ENCODE measurements around a stretch of chr5.

DNA sequence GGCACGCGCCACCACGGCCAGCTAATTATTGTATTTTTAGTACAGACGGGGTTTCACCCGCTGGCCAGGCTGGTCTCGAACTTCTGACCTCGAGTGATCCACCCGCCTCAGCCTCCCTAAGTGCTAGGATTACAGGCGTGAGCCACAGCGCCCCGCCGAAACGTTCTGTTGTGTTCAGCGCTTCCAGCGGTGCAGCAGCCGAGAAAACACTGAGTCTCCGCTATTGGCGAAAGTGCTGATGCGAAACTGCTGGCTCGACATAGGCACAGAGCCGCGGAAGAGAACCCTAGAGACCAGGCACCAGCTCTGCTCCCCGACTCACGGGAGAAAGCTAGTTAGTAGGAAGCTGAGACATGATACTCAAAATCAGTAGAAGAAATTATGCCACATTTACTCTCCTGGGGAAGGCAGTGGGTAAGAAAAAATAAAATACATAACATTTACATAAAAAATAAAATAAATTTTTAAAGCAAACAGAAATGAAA lies 31.6 kb downstream of the ANXA2R start:
- PRO-cap = bidirectional peak, plus-strand start at position 266 of the sequence, minus-strand start at position 167 of the sequence
- RAMPAGE, long total RNA, 4 experiments = no peak in any of the 4 experiments

DNA sequence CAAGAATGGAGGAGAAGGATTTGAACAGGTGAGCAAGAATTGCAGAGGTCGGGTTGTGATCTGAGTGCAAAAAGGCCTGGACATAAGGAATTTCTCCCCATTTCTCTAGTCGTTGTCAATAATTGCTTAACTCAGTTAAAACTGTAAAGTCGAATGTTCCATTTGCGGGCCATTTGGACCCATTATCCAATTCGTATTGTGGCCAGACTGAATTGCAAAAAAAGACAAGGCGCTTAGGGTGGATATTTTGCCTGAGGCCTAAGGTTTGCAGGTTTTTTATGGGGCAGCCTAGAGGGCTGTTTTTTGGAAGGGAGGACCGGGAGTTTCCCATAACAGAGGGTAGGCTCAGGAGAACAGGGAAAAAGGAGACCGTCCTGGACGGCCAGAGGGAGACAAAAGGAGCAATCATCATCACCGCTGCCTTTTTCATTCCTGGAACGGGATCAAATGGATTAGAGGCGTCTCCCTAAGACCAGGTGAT lies 34.4 kb upstream of the ANXA2R start:
- PRO-cap = no peak
- RAMPAGE, long total RNA, 4 experiments = start-site peak on the plus strand in 1 of 4 experiments, centred at position 190 of the sequence, 22 reads per replicate

GRCh38 chr5:43105287-43106069 lies 15.2 kb upstream of the ZNF131 start:
- PRO-cap = no peak
- RAMPAGE, long total RNA, 4 experiments = no peak in any of the 4 experiments

DNA sequence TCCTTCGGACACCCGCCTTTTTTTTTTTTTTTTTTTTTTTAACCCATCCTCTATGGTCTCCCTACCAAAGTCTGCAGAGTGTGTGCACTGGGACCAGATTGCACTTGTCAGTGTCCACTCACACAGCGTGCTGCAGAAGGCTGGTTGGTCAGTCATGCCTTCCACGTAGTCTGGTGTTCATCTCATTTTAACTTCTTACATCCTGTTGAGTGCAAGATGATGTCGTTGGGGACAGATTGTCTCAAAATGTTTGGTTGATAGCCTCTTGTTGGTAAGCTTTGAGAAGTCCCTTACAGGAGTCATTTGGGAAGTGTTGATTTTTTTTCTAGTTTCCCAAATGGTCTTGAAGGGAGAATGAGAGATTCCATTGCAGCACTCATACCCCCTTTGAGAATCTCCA lies 1.5 kb downstream of the ZNF131 start:
- PRO-cap = no peak
- RAMPAGE, long total RNA, 4 experiments = no peak in any of the 4 experiments

DNA sequence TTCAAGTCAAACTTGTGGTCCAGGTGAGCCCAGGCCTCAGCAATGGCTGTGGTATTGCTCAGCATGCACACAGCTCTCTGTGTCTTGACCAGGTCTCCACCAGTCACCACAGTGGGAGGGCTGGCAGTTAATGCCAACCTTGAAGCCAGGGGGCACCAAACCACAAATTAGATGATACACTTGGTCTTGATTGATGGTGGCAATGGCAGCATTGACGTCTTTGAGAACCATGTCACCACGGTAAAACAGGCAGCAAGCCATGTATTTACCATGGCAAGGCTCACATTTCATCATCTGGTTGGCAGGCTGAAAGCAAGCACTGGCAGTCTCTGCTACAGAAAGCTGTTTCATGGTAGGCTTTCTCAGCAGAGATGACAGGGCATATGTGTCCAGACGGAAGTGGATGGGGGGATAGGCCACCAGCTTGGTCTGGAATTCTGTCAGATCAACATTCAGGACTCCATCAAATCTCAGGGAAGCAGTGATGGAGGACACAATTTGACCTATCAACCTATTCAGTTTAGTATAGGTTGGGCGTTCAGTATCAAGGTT lies 40.0 kb downstream of the NIM1K start:
- PRO-cap = no peak
- RAMPAGE, long total RNA, 4 experiments = no peak in any of the 4 experiments

- PRO-cap = no peak
- RAMPAGE, long total RNA, 4 experiments = no peak in any of the 4 experiments
These were observed 14.6 kb downstream of the HMGCS1 start for GRCh38 chr5:43298462-43299124.

DNA sequence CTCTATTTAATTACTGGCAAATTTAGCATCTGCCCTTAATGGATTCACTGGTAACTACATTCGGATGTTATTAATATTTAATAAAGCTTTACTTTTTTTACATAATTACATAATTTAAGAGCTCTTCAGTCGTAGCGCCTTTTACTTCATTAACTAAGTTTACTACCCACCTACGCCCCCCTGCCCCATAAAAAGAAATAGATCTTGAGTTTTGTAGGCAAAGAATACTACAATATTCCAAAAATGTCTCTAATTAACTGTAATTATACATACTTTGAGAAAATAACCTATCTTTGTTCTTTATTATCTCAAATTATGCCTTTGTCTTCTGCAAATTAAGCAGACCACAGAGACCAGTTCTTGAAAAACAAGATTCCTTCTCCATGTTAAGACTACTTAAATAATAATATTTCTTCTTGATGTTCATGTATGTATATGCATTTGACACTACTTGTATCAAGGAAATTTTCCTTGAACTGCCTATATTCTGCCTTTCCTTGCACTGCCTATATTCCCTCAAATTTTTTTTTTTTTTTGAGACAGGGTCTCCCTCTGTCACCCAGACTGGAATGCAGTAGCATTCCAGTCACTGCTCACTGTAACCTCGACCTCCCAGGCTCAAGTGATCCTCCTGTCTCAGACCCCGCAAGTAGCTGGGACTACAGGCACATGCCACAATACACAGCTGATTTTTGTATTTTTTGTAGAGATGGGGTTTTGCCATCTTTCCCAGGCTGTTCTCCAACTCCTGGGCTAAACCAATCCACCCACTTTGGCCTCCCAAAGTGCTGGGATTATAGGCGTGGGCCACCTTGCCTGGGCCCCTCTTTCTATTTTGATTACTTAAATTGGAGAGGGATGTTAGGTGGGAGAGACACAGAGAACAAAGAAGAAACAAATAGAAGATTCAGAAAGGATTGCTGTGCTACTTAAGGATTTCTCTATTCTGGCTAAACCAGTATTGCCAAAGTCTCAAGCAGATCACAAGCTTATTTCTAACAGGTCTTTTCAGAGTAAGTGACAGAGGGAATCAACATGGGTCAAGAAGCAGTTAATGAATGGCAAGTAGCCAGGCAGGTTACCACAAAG lies 4.2 kb downstream of the HMGCS1 start:
- PRO-cap = no peak
- RAMPAGE, long total RNA, 4 experiments = no peak in any of the 4 experiments

DNA sequence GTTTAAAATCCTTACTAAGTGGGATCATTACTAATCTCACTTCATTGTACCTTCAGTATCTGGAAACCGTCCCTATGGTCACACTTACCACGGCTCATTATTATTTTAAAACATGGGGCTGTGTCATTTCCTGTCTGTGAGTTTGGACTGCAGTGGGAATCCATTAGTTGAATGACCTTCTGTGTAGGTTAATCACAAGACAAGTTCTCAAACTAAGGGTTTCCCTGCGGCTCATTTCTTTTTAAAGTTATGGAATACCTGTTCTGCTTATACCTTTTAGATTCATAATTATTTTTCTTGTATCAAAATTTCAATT lies 1.1 kb upstream of the NNT start:
- PRO-cap = no peak
- RAMPAGE, long total RNA, 4 experiments = no peak in any of the 4 experiments

DNA sequence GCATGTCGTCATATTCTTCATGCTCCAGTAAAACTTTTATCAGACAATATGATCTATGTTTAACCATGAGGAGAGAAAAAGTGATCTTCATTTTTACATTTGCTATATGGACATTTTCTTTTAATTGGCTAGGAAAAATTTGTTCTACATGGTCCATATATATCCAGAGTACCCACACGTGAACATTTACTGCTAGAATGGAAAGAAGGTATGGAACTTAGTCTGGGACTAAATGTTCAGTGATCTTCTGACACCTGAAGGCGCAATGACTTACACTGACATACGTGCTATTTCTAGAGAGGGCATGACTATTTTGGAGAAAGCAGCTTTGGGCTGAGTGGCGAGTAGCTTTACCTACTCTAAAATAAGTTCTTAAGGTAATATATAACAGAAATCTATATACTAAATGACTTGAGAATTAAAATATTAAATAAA lies 10.3 kb downstream of the NNT start:
- PRO-cap = no peak
- RAMPAGE, long total RNA, 4 experiments = no peak in any of the 4 experiments

DNA sequence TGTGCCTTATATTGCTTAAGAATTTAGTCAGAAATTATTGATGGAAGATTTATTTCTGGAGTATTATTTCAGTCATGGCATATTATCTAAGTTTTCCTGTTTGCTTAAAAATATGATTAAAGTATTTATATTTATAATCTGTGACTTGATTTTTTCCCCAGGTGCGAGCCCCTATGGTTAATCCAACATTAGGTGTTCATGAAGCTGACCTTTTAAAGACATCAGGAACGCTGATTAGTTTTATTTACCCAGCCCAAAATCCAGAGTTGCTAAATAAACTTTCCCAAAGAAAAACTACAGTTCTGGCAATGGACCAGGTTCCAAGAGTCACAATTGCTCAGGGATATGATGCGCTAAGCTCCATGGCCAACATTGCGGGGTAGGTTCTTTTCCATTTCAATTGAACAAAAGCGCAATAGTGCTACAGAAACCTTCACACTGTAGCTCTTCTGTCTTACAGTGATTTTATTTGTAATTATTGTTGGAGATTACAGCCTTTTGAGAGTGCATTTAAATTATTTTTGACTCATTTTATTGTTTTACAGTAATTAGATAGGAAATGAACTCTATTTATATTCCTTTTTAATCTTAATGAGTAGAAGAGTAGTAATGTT lies 12.8 kb downstream of the NNT start:
- PRO-cap = no peak
- RAMPAGE, long total RNA, 4 experiments = no peak in any of the 4 experiments

GRCh38 chr5:43684089-43684512 lies 81.1 kb downstream of the NNT start:
- PRO-cap = no peak
- RAMPAGE, long total RNA, 4 experiments = no peak in any of the 4 experiments

- PRO-cap = no peak
- RAMPAGE, long total RNA, 4 experiments = no peak in any of the 4 experiments
These were observed 3.7 kb downstream of the FGF10 start for GRCh38 chr5:44385552-44385949.

DNA sequence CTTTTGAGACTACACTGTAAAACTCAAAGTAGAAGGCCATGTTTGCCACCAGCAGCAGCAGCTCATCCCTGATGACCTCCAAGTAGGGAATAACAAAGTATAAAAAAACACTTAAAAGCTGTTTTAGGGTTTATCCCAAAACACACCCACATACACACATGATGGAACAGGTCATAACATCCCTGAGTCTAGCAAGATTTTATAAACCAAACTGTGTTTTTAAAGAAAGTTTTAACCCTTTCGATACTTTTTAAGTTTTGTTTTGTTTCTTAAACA lies 33.9 kb upstream of the FGF10 start:
- PRO-cap = no peak
- RAMPAGE, long total RNA, 4 experiments = no peak in any of the 4 experiments

DNA sequence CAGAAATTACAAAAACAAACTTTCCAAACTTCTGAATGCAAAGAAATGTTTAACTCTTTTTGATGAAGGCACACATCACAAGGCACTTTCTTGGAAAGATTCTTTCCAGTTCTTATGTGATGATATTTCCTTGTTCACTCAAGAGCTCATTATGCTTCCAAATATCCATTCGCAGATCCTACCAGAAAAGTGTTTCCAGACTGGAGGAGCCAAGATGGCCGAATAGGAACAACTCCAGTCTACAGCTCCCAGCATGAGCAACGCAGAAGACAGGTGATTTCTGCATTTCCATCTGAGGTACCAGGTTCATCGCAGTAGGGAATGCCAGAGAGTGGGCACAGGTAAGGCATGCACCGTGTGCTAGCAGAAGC lies 497.0 kb upstream of the HCN1 start:
- PRO-cap = no peak
- RAMPAGE, long total RNA, 4 experiments = no peak in any of the 4 experiments

DNA sequence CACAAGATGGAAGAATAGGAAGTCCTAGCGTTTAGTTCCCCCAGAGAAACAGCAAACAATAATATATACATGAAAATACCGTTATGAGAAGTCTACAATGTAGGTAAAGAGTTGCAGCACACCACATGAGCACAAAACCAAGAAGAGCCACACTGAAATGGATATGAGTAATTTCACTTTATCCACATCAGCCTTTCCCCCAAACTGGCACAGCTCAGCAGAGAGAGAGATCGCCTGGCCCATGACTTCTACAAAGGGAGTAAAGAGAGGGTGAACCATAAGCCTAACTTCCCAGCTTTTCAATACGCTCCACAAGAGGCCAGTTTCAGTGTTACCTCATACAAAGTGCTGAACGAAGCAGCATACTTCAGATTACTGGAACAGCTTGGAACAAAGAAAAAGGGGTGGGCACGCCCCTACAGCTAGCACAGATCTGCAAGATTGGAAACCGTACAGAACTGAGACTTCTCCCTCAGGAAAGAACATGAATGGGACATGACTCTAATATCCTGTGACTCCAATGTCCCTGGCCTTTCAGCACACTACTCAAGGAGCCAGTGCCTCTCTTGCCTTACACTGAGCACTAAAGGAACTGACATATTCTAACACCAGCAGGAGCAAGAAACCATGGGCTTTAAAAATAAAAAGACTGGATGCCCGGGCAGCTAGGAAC lies 75.3 kb downstream of the EMB start:
- PRO-cap = no peak
- RAMPAGE, long total RNA, 4 experiments = no peak in any of the 4 experiments

- PRO-cap = no peak
- RAMPAGE, long total RNA, 4 experiments = no peak in any of the 4 experiments
These were observed 190.3 kb downstream of the PARP8 start for GRCh38 chr5:50856845-50857048.

- PRO-cap = no peak
- RAMPAGE, long total RNA, 4 experiments = no peak in any of the 4 experiments
These were observed 208.3 kb downstream of the PARP8 start for GRCh38 chr5:50874552-50875374.

DNA sequence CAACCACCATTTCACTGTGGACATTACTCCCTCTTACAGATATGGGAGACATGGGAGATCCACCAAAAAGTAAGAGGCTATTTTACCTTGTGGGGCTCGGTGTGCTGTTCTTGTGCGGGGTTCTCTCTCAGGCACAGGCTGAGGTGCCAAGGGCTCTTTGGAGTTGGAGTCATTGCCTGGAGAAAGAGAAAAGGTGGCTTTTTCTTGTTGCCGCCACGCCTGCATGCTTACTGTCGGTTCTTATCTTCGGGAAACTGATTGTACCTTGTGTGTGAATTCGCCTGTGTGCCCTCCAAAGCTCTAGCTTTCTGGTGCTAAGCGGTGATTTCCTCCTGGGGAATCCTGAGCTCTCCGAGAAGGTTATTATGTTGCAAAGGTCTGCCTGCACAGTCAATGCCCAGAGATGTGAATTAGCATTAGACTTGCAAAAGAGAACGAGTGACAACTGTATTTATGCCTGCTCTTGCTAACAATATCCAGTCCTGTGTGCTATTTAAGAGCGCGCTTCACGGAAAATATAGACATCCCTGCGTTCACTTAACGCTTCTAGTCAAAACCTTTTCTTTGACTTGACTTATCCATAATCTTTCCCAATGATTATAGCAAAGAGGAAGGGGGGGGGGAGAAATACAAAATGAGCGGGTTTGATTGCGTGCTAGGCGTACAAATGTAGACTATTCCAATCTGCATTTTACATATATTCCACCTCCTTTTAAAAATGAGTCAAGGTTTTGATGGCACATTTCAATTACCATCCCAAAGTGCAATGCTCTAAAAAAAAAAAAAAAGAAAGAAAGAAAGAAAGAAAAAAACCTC lies 591 bp downstream of the ISL1 start:
- PRO-cap = no peak
- RAMPAGE, long total RNA, 4 experiments = no peak in any of the 4 experiments

GRCh38 chr5:52787604-52787892 lies 168 bp upstream of the ITGA1 start:
- PRO-cap = no peak
- RAMPAGE, long total RNA, 4 experiments = no peak in any of the 4 experiments

- PRO-cap = no peak
- RAMPAGE, long total RNA, 4 experiments = no peak in any of the 4 experiments
These were observed 61.8 kb downstream of the ITGA1 start for GRCh38 chr5:52849536-52849972.

Measured in suprapubic skin (tissue), 4 donors.